ENCODE results near the genes CALML3 and IL2RA.

DNA sequence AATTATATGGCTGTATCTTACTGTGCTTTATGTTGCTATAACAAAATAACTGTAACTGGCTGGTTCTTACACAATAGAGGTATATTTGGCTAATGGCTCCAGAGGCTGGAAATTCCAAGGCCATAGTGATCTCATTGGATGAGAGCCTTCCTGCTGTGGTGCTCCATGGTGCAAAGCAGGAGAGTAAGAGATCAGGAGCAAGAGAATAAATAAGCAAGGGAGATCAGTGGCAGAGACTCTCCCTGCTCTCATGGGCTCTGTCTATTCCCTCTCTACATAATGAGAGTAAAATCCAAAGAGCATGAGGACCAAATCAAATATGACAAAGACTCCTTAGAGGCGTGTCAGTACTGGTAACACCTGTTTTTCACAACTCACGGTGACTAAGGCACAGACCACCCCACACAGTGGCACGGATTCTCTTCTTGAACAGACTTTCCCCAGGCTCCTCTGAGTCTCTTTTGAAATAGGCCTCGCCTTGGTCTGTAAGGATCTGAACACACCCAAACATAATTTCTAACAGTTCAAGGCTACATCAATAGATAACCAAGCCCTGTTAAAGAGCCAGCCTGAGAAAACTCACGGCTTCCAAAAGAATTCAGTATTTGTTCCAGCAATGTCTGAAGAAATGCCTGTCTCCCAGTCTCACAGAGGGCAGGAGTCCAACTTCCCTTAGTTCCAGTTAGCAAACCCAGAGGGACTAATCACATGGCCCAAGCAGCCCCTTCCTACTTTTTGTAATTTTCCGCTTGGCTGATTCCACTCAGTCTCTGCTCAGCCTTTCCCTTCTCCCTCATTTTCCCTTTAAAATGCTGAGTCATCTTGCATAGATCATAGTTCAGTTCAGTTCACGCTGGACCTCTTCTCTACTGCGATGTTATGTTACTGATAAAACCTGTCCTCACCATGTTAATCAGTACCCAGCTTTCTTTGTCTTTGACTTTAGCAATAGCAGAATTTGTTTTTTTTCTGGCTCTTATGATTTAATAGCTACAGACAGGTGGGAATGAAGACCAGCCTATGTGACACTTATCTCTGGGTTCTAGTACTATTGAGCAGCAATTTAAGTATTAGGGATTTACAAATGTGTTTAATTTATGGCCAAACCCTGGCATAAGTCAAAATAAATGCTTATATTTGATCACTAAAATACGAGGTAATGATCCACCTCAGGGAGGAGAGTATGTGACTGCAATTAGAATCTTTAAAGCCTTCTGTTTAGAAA is 22.7 kb upstream of the AKR1C3 start:
- RRBS = no CpG with 5 or more reads among the region's 9 CpGs

DNA sequence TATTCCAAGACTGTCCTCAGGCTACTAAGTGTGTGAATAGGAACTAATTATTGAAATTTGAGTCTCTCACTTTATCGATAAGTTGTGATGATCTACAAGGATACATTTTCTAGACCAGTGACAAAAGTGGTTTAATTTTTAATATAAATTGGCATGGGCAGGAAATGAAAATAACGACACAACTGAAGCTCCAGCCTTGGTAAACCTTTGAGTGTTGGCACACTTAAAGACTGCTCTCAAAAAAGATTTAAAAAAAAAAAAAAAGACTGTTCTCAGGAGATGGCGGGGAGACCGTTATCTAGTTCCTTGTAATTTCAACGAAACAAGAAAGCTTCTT is 988 bp downstream of the AKR1C3 start:
- RRBS = no CpG with 5 or more reads among the region's 5 CpGs

DNA sequence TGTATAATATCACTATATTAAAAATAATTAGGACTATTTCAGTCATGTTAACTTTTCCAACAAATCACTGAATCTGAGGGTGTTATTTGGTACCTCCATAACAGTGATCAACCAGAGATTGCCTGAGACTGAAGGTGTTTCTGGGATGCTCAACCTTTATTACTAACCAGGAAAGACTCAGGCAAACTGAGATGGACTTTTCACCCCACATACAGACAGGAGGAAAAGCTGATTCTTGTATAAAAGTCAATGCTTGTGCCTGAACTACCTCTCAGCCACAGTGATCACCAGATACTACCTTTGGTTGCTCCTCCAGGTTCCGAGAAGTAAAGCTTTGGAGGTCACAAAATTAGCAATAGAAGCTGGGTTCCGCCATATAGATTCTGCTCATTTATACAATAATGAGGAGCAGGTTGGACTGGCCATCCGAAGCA is 1.9 kb downstream of the AKR1C3 start:
- RRBS = no CpG with 5 or more reads among the region's 3 CpGs

GRCh38 chr10:5291549-5292967 is 72.7 kb upstream of the UCN3 start:
- RRBS = no CpG with 5 or more reads among the region's 21 CpGs

- RRBS = no CpG with 5 or more reads among the region's 7 CpGs
Observed at GRCh38 chr10:5451293-5451965, 39.1 kb downstream of the NET1 start.

- RRBS = no CpG with 5 or more reads among the region's 4 CpGs
Observed at GRCh38 chr10:5452120-5452661, 39.8 kb downstream of the NET1 start.

DNA sequence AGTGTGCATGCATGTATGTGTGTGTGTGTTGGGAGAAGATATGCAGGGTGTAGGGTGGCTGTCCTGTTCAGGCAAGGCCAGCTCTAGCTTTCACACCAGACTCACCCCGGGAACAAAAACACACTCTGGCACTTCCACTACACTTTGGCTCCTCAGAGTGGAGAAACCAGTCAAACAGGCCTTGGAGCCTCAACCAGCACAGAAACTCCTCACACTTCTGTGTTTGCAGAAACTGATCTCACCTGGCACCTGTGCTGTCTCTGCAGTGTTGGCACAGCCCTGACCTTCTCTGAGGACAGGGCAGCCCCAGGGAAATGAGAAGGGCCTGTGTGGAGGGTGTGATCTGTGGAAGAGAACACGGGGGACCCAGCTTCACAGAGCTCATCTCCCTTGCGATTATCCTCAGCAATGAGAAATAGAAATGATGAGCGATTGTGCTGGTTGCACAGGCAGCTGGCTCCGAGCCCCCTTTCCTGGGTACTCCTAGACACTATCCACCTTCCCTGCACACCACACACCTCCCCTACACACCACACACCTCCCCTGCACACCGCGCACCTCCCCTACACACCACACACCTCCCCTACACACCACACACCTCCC is 4.2 kb upstream of the CALML5 start:
- RRBS = no CpG with 5 or more reads among the region's 7 CpGs

GRCh38 chr10:5524479-5525278 is at the start of gene CALML3:
CALML3 (plus strand) TSS chr10:5524961.
- RRBS = 77% methylated on average over 4 of the region's 37 CpGs

DNA sequence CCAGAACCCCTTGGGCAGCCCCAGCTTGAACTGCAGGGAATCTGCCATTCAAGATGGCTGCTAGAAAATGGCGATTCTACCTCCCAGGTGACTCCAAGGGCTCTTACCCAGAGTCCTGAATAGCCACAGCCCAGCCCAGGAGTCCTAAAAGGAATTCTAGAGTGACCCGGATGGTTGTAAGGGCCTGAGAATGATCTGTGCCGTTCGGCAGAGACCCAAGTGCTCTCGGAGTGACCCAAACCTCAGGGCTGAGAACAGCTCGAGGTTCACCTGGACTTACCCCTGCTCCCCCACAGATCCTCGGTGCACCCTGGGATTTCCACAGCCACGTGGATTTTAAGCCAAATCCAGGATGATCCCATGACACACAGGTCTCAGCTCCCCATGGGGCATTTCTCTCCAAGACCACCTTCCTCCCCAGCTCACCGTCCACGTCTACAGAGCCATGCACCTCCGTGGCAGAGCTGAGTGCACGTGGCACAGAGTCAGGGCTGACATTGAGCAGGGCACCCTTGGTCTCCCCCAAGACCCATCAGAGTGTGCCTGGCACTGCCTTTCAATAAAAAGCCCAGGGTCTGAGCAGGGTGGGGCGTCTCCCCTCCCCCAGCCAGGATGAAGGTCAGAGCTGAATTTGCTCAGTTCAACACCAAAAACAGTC is 29.2 kb downstream of the CALML3 start:
- RRBS = no CpG with 5 or more reads among the region's 13 CpGs

- RRBS = no CpG with 5 or more reads among the region's 10 CpGs
Observed at GRCh38 chr10:5617903-5618370, 48.5 kb downstream of the ASB13 start.

GRCh38 chr10:5620091-5620744 is 46.2 kb downstream of the ASB13 start:
- RRBS = 73% methylated on average over 5 of the region's 16 CpGs

DNA sequence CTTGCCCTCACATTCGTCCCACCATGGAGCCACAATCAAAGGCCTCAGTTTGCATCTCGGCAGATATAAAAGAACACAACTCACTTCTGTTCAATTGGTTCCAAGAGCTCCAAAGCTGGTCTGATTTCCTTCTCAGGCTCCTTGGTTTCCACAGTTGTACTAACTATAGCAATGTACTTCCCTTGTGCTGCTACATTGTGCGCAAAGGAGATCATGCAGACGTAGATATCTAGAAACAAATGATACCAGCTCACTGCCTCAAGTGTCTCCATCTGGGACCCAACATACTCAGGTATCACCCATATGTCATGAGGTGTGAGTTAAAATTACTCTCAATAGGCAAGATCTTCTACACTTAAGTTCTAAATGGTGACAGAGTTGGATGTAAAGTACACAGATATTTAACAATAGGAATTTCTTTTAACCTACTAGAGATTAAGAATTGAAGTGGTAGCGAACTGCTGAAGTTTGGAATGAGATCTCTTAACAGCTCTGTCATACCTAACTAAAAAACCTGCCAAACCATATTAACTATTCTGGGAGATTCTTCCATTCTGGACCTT is 46.7 kb downstream of the GDI2 start:
- RRBS = no CpG with 5 or more reads among the region's 5 CpGs

- RRBS = no CpG with 5 or more reads among the region's 7 CpGs
Observed at GRCh38 chr10:5816071-5816895, 3.0 kb upstream of the GDI2 start.

- RRBS = no CpG with 5 or more reads among the region's 6 CpGs
Observed at GRCh38 chr10:5858777-5859372, 30.8 kb downstream of the ANKRD16 start.

- RRBS = no CpG with 5 or more reads among the region's 12 CpGs
Observed at GRCh38 chr10:5894555-5895470, 4.8 kb downstream of the FBH1 start.

GRCh38 chr10:5935481-5935849 is 41.9 kb downstream of the IL15RA start:
- RRBS = no CpG with 5 or more reads among the region's 8 CpGs

- RRBS = no CpG with 5 or more reads among the region's 2 CpGs
Observed at GRCh38 chr10:6009048-6009568, 31.8 kb upstream of the IL15RA start.

GRCh38 chr10:6062151-6062775 is at the start of gene IL2RA:
IL2RA (minus strand) TSS chr10:6062367.
- RRBS = 13% methylated on average over 6 of the region's 17 CpGs

DNA sequence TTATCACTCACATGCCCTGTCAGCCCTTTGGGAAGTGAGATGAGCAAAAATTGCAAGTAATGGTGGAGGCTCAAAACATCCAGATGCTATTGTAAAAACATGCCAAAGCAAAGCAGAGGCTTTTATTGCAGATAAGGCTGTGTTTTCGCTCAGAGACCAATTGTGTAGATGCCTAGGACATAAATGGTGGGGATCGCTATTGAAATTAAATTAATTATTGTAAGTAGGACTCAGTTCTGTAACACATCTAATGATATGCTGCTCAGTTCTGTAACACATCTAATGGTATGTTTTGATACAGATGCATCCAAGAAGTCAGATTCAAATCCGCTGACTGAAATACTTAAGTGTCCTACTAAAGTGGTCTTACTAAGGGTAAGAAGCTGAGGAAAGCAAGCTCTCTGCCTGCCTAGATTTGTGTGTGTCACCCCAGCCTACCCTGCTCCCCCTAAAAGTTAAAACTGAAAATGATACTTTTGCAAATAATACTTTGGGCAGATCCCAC is 24.4 kb downstream of the RBM17 start:
- RRBS = no CpG with 5 or more reads among the region's 3 CpGs

Measured in GM06990 (cell line).